Kidney (tissue), 2 donors: ENCODE measurements around the gene C2CD6.

- PRO-cap, result no peak
- RRBS, result no CpG with 5 or more reads among the region's 5 CpGs
Measured at GRCh38 chr2:200373932-200374461, 67.5 kb downstream of the SPATS2L start.

DNA sequence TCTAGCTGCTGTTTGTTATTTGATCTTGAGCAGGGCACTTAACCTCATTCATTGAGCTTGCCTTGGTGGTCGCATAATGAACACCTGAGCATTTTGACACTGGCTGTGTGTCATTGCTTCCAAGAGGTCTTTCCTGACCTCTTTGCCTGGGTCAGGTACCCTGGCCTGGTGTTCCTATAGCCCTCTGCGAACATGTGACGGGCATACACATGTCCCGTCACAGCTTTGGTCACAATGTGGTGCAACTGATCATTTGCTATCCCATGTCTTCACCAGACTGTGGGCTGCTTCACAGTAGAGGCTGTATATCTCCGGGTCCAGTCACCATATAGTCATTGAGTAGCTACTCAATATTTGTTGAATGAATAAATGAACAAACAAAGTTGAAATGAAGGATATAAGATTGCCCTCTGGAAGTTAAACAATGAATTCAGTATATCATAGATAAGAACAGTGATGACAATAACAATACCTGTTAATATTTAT lies 16.7 kb downstream of the AOX1 start:
- PRO-cap, result no peak
- RRBS, result no CpG with 5 or more reads among the region's 5 CpGs

GRCh38 chr2:200709940-200710392 lies 101.7 kb upstream of the BZW1 start:
- PRO-cap, result unidirectional peak, minus-strand start at chr2:200710140
- RRBS, result no CpG with 5 or more reads among the region's 6 CpGs

DNA sequence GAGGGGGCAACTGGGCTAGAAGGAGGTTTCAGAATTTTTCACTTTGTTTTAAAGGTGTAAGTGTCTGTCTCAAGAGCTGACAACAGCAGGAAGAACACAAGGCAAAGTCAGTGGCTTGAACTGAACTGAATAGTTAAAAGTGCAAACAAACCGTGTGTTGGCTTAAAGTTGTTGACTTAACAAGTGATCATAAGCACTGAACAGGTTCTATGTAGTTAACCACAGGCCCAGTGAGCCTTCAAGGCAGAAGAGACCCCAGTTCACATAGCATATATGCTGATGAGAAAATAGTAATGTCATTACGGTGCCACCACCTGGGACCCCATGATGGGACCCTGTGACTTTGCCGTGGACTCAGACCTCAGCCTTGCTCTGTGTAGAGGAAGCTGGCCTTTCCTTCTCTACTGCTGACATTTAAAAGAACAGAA lies 69.9 kb upstream of the BZW1 start:
- PRO-cap, result no peak
- RRBS, result no CpG with 5 or more reads among the region's 3 CpGs

DNA sequence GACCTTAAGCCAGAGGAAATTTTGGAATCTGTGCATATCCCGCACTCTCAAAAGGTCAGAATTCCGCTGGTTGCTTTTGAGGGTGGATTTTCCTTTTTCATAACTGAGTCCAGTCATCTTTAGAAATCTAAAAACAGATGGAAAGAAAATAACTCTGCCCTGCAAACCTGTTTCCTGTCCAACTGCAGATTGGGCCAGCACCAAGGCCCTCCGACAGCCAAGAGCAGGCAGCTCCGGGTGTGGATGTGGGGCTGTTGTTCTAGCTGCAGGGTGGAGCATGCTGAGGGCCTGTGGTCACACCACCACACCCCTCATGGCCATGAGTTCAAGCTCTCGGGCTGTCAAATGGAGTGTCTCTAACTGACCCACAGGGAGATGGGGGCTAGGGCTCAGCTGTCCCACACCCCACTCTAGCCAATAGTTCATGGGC lies 69.3 kb upstream of the BZW1 start:
- PRO-cap, result no peak
- RRBS, result no CpG with 5 or more reads among the region's 5 CpGs

- PRO-cap, result no peak
- RRBS, result no CpG with 5 or more reads among the region's 12 CpGs
Measured at GRCh38 chr2:200857322-200858470, 6.8 kb downstream of the CLK1 start.

GRCh38 chr2:200863069-200863612 lies 1.3 kb downstream of the CLK1 start:
- PRO-cap, result unidirectional peak, plus-strand start at chr2:200863526
- RRBS, result no CpG with 5 or more reads among the region's 23 CpGs

GRCh38 chr2:200944562-200945118 lies 18.8 kb downstream of the ORC2 start:
- PRO-cap, result no peak
- RRBS, result no CpG with 5 or more reads among the region's 9 CpGs

GRCh38 chr2:201062826-201063086 lies 8.7 kb downstream of the HYCC2 start:
- PRO-cap, result no peak
- RRBS, result no CpG with 5 or more reads among the region's 7 CpGs

DNA sequence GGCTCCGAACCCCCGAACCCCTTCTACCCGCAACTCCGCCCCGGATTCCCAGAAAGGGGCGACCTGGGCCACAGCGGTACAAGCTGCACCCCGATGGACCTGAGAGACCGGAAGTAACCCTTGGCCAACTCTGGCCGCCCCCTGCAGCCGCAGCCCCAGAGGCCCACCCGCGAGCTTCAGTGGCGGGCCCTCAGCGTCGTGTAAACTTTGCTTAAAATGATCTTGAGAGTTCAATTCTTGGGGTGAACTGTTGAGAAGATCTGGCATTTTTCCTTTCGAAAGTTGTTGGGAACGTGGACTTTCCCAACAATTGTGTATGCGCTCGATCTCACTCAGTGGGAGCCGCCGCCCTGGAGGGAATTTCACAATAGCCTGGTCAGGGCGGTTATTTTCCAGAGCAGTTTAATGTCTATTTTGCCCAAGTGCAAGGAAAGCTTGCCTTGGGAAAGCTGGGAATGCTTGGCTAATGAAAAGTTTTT lies 843 bp downstream of the CFLAR start:
- PRO-cap, result bidirectional peak, plus-strand start at position 51 of the sequence, minus-strand start outside the sequence; bidirectional peak, plus-strand start at position 328 of the sequence, minus-strand start at position 352 of the sequence
- RRBS, result 5% methylated on average over 8 of the region's 23 CpGs

DNA sequence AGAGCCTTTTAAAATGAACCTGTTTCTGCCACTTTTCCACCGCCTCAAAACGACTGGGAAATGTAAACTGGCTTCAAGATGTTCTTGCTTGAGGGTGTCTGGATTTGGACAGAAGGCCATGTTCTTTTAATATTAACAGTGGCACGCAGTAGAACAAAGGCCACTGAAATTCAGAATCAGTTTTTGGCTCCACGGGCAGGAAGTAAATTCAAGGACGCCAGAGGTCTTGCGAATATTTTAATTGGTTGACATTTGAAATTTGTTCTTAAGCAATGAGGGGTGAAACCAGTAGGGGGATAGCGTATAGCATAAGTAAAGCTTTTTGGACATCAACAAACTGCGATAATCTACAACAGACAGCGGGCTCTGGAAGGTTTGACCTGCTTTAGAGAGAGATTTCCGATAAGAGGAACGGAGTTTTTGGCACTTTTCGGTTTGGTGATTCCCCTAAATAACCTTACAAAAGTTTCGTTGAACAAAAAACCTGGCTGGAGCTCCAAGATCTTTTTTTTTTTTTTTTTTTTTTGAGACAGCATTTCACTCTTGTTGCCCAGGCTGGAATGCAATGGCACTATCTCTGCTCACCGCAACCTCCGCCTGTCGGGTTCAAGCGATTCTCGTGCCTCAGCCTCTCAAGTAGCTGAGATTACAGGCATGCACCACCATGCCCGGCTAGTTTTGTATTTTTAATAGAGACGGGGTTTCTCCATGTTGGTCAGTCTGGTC lies 1.4 kb downstream of the CFLAR start:
- PRO-cap, result bidirectional peak, plus-strand start at position 332 of the sequence, minus-strand start at position 100 of the sequence
- RRBS, result no CpG with 5 or more reads among the region's 20 CpGs

GRCh38 chr2:201156538-201156948 lies 26.4 kb upstream of the CASP10 start:
- PRO-cap, result no peak
- RRBS, result no CpG with 5 or more reads among the region's 1 CpG

- PRO-cap, result no peak
- RRBS, result no CpG with 5 or more reads among the region's 2 CpGs
Measured at GRCh38 chr2:201169018-201169533, 13.9 kb upstream of the CASP10 start.

- PRO-cap, result no peak
- RRBS, result no CpG with 5 or more reads among the region's 2 CpGs
Measured at GRCh38 chr2:201169730-201169993, 13.3 kb upstream of the CASP10 start.

GRCh38 chr2:201183842-201184342 lies 951 bp downstream of the CASP10 start:
- PRO-cap, result unidirectional peak, minus-strand start at chr2:201183948
- RRBS, result no CpG with 5 or more reads among the region's 6 CpGs

DNA sequence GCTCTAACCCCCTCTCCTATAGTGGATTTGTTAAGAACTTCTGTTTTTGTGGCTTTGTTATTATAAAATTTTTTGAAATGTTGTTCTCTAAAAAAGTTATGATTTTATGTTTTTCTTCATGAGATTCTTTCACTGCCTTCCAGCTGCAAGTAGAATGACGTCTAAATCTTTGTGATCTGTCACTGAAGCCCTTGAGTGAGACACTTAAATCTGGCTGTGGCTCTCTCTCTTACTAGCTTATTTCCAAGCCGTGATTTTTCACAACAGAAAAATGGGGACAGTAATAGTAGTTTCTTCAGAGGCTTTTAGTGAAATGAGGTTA lies 1.6 kb downstream of the CASP8 start:
- PRO-cap, result no peak
- RRBS, result no CpG with 5 or more reads among the region's 2 CpGs

DNA sequence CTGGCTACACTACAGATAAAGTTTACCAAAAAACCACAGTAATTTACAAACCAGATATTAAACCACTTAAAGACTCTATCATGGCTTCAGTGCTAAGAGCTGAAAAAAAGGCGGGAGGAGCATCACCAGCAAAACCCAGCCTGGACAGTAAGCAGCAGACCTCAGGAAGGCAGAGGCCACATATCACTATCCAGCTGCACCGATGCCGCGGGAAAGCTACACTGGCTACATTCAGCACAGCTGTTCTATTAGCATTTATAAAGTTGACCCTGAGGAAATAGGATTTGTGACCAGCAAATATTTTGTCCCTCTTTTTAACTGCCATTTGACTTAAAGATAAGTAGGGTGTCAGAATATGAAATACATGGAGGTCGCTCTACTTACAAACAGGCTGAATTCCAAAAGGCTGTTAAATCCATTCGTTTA lies 18.2 kb downstream of the TRAK2 start:
- PRO-cap, result no peak
- RRBS, result no CpG with 5 or more reads among the region's 6 CpGs

DNA sequence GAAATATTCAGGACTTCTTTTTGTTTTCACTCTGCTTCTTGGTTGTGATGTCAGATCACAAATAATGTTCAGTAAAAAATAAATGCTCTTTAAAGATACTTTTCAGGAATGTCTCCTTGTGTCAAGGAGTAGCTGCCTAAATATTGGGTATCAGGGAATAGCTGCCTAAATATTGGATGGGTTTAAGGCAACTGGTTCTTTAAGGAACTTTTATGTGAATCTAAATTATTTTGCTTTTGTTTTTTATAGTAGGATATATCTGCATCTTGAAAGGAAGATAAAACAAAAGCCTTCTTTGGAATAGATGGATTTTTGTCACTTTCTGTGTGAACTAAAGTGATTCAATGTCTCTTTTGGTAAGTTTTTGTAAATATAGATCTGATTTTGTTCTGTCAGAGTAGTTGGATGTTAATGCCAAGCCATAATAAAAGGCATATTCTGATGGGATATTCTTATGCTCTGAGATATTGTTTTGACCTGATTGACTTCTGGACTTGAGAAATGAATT lies 3.0 kb downstream of the STRADB start:
- PRO-cap, result no peak

- PRO-cap, result no peak
- RRBS, result 60% methylated on average over 4 of the region's 37 CpGs
Measured at GRCh38 chr2:201618886-201619829, at the start of gene C2CD6. TSS of gene C2CD6 (minus strand) at chr2:201619178.

DNA sequence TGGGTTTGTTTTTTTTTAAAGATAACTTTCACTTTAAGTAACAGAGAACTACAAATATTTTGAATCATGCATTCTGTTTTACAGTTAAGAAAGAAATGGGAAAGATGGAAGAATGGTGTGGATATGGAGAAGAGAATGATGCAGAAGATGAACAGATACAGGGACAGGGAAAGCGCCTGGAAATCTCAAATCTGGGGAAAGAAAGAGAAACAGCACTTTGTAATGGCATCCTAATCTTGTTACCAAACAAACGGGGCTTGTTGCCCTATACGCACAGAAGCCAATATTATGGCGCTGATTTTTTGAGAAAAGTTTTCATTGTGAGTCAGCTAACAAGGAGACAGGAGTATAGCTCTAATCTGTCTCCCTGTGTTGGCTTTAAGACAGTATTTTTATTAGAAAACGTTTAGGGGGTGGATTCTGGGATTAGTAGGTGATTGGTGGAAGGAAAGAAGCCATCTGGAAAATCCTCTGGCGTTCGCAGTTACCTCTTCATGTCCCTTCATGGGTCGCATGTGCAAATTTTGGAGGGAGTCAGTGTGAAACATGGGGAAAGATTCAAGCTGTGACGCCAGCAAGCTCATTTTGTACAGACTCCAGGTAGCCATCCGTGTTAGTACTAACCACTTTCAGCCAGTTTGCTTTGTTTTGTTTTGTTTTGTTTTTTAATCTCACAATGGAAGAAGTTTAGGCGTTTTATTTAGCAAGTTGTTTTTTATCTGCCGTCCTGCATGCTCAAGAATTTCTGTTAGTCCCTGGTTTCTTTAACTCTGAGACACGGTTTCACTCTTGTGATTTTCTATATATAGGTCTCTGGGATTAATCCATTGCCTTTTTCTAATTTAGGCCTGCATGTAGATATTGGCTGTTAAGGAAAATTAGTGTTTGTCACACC lies 742 bp upstream of the TMEM237 start:
- PRO-cap, result no peak
- RRBS, result no CpG with 5 or more reads among the region's 13 CpGs